Placental pericyte (primary cell): ENCODE data around the genes FCRL3, OR10Z1 and OR6K6.

DNA sequence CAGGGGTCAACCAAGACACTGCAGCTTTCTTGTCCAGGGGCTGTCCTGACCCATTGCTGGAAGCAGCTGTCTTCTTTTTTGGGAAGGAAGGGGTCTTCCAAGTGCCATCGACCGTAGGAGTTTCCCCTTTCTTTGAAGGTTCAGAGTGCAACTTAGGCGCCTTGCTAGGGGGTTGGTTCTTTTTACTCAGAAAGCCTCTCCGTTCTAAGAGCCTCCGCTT lies 1.0 kb upstream of the METTL25B start:
- CAGE, long polyA plus RNA, result no peak

DNA sequence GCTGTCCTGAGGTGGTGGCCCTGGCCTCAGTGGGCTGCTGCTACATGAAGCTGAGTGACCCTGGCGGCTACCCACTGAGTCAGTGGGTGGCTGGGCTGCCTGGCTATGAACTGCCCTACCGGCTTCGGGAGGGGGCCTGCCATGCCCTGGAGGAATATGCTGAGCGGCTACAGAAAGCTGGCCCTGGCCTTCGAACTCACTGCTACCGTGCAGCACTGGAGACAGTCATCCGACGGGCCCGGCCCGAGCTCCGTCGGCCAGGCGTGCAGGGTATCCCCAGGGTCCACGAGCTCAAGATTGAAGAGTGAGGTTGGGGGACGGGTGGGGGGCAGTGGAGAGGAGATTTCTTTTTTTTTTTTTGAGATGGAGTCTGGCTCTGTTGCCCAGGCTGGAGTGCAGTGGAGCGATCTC lies 5.6 kb upstream of the ISG20L2 start:
- CAGE, long polyA plus RNA, result no peak

- CAGE, long polyA plus RNA, result no peak
These were observed 729 bp upstream of the HDGF start for GRCh38 chr1:156752100-156752708.

GRCh38 chr1:156768387-156769059 lies 1.2 kb downstream of the PRCC start:
- CAGE, long polyA plus RNA, result no peak

- CAGE, long polyA plus RNA, result no peak
These were observed 10.7 kb downstream of the SH2D2A start for GRCh38 chr1:156805752-156806557.

GRCh38 chr1:156941107-156941473 lies 20.7 kb downstream of the LRRC71 start:
- CAGE, long polyA plus RNA, result no peak

DNA sequence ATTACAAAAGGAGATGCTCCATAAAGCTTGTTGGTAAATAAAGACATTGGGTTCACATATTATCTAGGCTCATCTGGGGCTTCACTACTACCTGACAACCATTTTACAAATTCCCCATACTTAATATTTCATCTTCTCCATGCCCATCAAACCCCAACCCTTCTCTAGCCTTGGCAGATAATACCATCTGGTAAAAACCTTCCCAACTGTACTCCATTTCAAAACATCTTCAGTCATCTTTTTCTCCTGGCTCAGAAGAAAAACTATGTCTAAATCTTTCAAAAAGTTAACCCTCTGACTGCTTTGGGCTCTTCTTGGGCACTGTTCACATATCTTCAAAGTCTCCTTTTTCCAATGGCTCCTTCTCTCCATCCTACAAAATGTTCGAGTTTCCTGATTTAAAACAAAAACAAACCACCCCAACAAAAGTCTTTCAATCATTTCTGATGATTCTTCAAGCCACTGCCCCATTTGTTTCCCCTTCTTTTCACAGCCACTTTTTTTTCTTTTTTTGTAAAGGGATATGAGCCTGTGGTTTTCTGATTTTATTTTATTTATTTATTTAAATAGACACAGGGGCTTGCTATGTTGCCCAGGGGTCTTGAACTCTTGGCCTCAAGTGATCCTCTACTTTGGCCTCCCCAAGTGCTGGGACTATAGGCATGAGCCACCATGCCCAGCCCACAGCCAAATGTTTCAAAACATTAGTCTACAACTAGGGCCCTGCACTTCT lies 52.3 kb downstream of the LRRC71 start:
- CAGE, long polyA plus RNA, result no peak

DNA sequence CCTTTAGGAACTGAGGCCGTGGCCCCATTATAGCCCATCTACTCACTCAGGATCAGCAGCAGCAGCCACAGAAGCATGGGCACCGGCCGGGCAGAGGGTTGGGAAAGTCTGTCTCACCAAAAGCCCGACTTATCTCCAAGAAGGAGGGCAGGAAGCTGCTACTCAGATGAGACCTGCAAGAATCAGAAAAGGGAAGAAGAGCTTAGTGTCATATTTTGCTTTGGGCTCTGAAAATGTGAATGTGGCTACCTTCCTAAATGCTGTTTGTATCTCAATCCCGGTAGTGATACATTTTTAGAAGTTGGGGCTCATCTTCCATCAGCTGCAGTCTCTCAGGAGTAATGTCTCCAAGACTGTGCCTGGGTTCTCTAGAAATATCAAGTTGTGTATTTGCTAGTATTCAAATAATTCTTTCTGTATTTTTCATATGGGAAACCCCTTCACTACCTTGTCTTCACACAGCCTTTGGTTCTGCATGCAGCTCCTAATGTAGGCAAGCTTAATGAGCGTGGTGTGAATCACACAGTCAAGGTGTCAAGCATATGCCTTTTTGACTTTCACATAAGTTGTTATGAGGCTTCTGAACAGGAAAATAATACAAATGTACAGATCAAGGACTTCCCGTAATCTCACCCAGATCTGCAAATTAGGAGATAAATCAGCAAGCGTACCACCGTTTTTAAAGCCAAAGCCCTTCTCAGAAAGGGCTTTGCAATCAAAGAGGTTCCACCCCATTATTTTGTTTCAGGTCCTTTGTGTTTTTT lies at the start of gene FCRL3:
FCRL3 (minus strand) TSS at position 357 of the 764 bp plus-strand sequence.
- CAGE, long polyA plus RNA, result no peak

GRCh38 chr1:157992142-157992483 lies 1.3 kb upstream of the KIRREL1 start:
- CAGE, long polyA plus RNA, result no peak

DNA sequence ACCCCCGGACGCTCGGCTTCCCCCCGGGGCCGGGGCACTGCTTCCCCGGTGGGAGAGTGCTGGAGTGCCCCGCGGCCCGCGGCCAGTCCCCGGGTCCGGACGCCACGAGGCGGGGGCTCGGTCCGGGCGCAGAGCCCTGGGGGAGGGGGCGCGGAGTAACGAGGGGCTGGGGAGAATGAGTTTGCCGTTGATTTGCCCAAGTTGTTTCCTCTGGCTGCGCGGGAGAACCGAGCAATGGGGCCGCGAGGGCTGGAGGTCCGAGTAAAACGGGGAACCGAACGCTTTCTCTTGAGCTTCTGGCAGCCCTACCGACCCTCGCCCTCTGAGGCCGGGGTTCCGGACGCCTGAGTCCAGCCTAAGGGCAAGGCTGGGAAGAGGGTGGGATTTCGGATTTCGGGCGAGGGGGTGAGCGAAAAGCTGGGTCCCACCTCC lies 317 bp downstream of the KIRREL1 start:
- CAGE, long polyA plus RNA, result no peak

GRCh38 chr1:158117704-158118528 lies 10.2 kb downstream of the SMIM42 start:
- CAGE, long polyA plus RNA, result no peak

DNA sequence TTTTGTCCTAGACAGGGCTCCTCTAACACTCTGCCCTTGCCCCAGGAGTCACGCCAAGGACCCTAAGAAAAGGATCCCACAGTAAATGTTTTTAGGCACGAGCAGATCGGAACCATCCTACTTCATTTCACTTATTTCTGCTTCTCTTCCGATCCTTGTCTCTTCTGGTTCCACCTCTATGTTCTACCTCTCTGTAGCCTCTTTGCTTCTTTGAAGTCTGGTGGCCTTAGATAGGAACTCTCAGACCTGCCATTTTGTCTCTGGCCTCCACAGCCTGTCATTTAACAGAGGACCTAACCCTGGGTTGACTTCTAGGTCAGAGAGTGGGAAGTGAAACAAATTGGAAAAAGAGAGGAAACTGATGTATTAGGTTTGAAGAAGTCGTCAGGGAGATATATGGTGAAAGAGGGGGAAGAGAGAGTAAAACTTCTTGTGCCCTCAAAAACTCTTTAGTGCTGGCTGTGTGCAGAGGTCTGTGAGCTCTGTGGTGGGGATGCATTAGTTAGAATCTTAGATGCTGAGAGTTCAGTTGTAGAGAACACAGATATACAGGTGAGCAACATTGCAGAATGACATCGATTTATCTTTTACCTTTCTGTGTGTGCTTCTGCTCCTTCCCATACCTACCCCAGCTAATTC lies 22.4 kb upstream of the SMIM42 start:
- CAGE, long polyA plus RNA, result no peak

DNA sequence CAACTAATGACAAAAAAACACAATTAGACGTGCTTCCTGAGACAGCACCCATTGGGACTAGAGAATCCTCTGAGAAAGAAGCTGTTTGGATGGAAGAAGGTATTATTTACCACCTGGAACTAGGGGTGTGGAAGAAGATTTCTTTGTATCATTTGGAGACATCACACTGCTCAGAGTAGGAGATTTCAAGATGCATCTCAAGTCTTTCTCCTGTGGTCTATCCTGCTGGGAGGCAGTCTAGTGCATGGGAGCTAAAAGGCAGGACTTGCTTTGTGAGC lies at the start of gene OR10Z1:
OR10Z1 (plus strand) TSS at position 173 of the 278 bp plus-strand sequence.
- CAGE, long polyA plus RNA, result no peak

- CAGE, long polyA plus RNA, result no peak
These were observed at the start of gene OR6K6 for GRCh38 chr1:158754462-158755019. Gene OR6K6 (plus strand): TSS chr1:158754720.

- CAGE, long polyA plus RNA, result no peak
These were observed 5.8 kb downstream of the IFI16 start for GRCh38 chr1:159015323-159016041.

DNA sequence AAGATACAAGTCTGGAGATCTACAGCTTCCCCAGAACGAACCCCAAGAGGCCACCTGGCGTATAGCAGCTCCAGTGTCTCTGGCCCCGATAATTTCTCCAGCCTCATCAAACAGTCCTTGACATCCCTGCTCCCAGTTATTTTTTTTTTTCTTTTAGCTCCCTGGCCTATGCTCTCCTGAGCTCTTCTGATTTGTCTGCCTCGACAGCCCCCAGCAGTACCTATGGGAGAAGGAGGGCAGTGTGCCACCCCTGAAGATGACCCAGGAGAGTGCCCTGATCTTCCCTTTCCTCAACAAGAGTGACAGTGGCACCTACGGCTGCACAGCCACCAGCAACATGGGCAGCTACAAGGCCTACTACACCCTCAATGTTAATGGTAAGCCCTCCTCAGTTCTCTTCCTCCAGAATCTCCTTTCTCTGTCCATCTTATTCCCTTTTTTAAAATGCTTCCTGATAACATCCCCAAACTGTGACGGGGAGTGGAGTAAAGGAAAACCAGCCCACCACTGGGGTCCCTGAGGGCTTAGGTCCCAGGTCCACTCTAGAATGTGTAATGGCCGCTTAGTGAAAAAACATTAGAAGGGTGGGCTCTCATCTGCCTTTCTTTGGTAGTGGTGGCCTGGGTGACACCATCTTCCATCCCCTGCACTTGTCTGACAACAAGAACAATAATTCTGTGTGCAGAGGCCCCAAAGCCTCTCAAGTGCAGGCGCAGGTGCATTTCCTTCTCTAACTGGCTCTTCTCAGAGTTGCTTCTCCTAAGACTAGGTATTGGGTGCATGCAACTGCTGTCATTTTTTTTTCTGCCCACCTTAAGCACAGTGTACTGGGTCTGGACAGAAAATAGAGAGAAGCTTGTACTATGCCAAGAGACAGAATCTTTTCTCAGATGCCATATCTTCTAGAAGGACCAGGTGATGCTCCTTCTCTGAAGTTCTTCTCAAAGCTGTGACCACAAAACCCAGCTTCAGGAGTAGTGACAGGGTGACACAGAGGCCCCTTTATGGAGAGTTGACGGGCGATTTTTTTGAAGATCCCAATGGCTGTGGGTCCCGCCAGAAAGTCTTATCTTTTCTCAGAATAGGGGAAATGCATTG lies 7.6 kb upstream of the ACKR1 start:
- CAGE, long polyA plus RNA, result no peak

DNA sequence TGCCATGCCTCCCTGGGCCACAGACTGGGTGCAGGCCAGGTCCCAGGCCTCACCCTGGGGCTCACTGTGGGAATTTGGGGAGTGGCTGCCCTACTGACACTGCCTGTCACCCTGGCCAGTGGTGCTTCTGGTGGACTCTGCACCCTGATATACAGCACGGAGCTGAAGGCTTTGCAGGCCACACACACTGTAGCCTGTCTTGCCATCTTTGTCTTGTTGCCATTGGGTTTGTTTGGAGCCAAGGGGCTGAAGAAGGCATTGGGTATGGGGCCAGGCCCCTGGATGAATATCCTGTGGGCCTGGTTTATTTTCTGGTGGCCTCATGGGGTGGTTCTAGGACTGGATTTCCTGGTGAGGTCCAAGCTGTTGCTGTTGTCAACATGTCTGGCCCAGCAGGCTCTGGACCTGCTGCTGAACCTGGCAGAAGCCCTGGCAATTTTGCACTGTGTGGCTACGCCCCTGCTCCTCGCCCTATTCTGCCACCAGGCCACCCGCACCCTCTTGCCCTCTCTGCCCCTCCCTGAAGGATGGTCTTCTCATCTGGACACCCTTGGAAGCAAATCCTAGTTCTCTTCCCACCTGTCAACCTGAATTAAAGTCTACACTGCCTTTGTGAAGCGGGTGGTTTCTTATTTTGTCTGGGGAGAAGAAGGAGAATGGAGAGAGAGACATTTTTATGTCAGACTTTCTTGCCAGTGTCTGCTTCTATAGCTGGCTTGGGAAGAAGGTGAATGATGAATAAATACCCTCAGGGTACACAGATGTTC lies 1.4 kb downstream of the ACKR1 start:
- CAGE, long polyA plus RNA, result no peak

- CAGE, long polyA plus RNA, result no peak
These were observed 24.8 kb upstream of the DUSP23 start for GRCh38 chr1:159756074-159756350.

DNA sequence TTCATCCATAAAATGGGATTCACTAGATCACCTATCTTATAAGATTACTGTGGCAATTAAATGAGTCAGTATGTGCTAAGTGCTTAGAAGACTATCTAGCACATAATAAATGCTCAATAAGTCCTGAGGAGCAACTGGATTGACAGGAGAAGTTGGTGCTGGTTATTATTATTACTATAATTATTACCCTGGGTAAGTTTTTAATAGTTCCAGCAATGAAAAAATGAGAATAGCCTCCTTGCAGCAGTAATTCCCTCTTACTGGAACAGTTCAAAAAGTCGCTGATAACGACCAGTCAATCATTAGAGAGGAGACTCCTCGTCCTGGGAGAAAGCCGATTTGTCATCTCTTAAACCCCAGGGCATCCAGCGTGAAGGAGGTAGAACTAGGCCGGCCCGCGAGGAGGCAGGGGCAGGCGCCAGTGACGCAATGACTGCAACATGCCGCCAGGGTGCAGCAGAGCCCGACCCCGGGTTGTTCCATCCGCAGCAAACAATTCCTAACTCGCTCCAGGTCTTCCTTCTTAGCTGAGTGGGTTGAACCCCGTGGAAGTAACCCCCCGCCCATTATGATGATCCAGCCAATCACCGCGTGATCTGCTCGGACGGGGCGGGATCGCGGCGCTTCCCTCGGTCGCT lies 407 bp upstream of the DUSP23 start:
- CAGE, long polyA plus RNA, result no peak

- CAGE, long polyA plus RNA, result no peak
These were observed 16.4 kb downstream of the VSIG8 start for GRCh38 chr1:159845919-159846689.